LHCN-M2 (cell line): ENCODE measurements around the gene ARHGAP26.

GRCh38 chr5:142307649-142307926 lies 17.2 kb downstream of the SPRY4 start:
- RAMPAGE, long total RNA = no peak

- RAMPAGE, long total RNA = no peak
These were observed 65.2 kb upstream of the SPRY4 start for GRCh38 chr5:142389751-142390706.

GRCh38 chr5:142521931-142522230 lies 164.0 kb downstream of the FGF1 start:
- RAMPAGE, long total RNA = no peak

- RAMPAGE, long total RNA = no peak
These were observed 144.8 kb downstream of the FGF1 start for GRCh38 chr5:142540973-142541536.

DNA sequence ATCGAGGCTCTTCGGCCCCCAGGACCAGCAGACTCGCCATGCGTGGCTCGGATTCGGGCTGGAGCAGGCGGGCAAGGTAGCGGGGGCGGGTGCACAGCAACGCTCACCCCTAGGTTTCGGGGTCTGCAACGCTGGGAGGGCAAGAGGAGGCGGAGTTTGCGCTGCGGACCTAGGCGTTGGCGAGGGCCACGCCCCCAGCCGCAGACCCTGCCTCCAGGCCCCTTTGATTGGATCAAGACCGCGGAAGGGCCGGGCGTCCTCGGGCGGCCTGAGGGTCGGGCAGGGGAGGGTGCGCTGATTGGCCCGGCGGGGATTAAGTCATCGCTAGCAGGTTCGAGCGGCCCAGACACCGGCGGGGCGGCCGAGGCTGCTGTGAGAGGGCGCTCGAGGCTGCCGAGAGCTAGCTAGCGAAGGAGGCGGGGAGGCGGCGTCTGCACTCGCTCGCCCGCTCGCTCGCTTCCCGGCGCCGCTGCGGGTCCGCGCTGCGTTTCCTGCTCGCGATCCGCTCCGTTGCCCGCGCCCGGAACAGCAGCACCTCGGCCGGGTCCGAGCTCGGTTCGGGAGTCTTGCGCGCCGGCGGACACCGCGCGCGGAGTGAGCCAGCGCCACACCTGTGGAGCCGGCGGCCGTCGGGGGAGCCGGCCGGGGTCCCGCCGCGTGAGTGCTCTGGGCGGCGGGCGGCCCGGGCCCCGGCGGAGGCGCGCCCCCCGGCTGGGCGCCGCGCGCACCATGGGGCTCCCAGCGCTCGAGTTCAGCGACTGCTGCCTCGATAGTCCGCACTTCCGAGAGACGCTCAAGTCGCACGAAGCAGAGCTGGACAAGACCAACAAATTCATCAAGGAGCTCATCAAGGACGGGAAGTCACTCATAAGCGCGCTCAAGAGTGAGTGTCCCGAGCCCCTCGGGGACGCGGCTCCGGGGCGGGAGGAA lies at the start of gene ARHGAP26:
Gene ARHGAP26, plus strand, starts transcription at position 345 of the 930 bp plus-strand sequence.
- RAMPAGE, long total RNA = no peak

DNA sequence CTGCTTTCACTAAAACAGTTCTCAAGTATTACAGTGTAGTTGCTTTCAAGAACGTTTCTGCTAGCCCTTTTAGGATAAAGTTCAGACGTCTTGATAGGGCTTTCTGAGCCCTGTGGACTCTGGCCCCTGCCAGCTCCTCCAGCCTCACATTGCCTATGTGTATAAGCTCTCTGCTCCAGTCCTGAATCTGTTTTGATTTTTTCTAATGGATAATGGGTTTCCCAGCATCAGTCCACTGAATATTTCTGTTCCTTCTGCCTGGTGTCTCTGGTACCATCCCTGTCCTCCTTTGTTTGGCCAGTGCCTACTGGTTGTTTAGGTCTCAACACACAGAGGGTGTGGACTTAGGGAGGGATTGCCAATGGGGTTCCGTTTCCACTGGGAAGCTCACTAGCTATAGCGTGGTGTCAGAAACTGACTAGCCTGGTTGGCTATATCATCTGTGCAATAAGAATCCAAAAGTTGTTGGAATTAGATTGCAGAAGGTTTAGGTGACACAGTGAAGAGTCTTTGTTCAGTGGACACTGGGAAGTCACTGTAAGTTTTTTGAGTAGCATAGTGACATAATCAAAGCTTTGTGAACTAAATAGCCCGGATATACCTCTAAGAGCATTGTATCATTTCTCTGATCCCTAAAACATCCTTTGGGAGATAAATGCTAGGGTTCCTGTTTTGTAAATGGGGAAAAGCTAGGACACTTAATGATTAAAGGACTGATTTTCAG lies 26.5 kb downstream of the ARHGAP26 start:
- RAMPAGE, long total RNA = no peak

- RAMPAGE, long total RNA = no peak
These were observed 73.2 kb downstream of the ARHGAP26 start for GRCh38 chr5:142843066-142844006.

GRCh38 chr5:142910147-142910462 lies 139.9 kb downstream of the ARHGAP26 start:
- RAMPAGE, long total RNA = no peak

GRCh38 chr5:143003228-143003469 lies 233.0 kb downstream of the ARHGAP26 start:
- RAMPAGE, long total RNA = no peak

GRCh38 chr5:143065124-143065998 lies 295.2 kb downstream of the ARHGAP26 start:
- RAMPAGE, long total RNA = no peak

DNA sequence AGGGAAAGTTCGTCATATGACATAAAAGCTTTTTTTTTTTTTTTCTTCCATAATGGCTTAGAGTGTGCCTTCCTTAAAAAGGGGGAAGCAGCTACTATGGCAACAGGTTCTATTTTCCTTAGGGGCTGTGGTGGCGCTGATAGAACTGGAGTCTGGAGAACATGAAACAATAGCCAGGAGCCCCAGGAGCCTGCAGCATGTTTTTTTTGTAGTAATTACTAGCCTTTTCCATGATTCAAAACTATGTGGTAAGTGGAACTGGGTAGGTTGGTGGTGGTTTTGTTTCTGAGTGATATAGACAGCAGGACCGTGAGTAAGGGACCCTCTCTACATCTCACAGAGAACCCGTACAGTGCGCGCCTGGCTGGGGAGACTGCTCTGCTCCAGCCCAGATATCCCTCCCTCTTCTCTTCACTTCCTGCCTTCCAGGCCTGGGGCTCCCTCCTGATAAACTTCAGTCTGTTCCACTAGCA lies 301.6 kb downstream of the NR3C1 start:
- RAMPAGE, long total RNA = no peak

DNA sequence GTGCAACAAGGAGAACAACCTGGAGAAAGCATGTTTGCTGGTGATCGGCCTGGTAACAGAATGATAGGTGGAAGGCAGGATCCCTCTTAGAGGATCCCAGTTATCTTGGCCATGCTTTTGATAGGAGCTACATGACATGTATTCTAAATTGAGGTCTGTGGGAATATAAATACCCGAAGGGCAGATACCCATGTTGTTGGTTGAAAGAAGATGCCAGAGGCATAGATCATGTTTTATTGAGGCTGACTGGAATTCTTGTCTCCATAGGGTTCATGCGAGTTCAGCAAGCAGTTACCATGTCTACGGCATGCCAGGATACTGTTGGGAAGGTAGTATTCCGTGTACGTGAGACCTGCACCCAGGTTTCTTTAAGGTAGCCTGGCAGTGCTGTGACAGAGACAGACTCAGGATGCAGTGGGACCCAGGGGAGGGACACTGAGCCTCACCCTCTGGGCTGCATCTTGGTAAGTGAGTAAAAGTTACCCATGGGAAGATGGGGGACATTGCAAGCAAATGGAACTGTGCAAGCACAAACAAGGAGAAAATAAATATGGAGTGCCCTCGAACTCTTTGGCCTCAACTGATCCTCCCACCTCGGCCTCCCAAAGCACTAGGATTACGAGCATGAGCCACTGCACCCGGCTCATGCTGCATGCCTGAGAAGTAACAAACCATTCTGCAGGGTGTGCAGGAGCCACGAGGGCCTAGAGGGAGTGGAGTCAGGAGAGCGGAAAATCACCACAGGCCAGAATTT lies 230.6 kb downstream of the NR3C1 start:
- RAMPAGE, long total RNA = no peak

DNA sequence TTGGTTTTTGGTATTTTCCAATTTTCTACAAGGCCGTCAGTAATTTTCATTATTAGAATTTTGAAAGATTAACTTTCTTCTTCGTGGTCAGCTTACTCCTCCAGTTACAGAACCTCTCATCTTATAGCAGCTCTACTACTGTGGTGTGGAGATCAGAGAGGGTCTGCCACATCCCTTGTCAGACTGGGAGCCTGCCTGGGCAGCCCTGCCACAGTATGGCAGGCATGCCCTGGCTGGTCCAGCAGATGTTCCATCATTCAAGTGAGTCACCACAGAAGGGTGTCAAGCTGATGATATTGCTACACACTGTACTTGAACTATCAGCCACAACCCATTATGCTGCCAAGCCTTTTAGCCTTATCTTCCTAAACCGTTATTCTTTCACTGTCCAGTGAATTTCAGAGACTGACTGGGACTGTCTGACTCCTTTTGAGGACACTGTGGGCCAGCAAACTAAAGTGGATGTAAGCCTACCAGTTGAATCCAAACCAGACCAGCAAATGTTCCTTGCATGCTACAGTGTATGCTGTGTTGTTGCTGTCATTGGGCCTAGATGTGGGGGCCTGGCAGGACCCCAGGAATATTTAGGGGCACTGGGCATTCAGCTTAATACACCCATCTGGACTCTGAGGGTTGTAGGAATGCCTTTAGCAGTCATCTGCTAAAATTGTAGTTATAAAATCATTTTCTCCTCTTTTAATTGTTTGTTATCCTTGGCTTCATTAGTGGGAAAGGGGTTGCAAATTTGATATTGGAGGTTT lies 202.6 kb downstream of the NR3C1 start:
- RAMPAGE, long total RNA = no peak

DNA sequence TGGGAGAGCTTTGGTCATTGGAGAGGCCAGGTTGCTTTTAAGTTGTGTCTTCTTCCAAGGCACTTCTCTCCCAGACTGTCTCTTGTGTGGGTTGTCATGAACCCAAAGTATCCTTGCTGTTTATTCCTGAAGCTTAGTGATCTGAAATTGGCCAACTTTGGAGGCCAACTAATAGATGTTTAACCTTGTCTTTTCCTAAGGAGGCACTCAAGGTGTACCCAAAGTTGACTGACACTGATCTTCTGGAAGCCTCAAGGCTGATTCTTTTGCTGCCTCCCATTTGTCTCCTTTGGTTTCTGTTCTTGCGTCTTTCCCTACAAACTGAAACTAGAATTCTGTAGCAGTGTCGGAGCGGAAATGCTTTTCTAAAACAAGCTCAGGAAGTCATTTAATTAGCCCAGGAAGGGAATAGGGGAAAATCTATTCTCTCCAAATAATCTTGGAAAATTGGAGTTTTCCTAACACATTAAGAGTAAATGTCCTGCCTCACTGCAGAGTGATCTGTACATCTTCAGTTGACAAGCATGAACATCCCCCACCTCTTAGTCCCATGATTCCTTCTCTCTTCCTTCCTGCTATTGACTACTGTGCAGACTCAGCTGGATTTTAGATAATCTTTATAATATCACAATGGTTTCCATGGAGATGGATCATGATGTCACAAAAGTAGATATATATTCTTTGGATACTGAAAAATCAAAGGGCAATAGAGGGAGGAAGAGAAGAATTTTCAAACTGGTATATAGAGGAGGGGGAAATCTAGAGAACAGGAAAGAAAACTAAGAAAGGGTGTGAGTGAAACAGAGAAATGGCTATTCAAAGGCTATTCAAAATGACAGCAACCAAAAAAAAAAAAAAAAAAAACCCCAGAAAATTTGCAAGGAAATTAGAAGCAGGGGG lies 182.7 kb downstream of the NR3C1 start:
- RAMPAGE, long total RNA = no peak

DNA sequence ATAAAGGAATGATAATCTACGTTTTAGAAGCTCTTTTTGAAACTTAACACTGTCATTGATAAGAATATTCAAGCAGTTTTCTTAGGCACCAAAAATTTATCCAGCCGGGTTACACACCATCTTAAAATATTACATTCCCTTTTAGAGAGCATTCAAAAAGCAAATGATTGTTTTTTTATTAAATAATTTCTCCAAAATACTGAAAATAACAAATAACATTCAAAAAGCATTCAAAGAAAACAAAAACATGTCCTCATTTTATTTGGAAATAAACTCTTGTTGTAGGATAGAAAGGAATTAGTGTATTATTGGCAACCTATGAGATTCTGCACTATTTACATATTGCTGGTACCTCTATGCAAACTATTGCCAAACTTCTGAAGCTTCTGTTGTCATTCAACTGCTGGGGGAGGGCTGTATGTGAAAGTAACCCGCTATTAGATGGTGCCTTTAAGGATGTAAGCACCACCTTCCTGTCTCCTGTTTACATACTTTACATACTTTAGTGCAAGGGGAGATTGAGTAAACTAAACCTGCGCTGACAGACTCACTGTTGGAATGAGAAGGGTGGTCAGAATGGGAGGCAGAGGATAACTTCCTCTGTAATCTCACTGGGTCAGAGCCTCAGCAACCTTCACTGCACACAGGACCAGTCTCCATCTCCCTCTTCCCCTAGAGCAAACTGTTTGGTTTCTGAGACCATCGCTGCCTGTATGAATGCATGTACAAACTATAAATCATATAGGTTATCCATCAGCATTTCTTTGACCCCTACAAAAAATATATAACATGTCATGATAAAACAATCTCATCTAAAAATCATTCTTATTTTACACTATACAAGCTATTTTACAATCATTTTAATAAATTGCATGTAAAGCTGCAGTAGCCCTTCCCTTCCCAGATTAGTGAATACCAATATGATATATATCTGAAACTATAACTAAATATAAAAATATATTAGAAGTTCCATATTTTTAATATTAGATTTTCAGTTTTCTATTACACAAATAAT lies 123.8 kb downstream of the NR3C1 start:
- RAMPAGE, long total RNA = no peak

DNA sequence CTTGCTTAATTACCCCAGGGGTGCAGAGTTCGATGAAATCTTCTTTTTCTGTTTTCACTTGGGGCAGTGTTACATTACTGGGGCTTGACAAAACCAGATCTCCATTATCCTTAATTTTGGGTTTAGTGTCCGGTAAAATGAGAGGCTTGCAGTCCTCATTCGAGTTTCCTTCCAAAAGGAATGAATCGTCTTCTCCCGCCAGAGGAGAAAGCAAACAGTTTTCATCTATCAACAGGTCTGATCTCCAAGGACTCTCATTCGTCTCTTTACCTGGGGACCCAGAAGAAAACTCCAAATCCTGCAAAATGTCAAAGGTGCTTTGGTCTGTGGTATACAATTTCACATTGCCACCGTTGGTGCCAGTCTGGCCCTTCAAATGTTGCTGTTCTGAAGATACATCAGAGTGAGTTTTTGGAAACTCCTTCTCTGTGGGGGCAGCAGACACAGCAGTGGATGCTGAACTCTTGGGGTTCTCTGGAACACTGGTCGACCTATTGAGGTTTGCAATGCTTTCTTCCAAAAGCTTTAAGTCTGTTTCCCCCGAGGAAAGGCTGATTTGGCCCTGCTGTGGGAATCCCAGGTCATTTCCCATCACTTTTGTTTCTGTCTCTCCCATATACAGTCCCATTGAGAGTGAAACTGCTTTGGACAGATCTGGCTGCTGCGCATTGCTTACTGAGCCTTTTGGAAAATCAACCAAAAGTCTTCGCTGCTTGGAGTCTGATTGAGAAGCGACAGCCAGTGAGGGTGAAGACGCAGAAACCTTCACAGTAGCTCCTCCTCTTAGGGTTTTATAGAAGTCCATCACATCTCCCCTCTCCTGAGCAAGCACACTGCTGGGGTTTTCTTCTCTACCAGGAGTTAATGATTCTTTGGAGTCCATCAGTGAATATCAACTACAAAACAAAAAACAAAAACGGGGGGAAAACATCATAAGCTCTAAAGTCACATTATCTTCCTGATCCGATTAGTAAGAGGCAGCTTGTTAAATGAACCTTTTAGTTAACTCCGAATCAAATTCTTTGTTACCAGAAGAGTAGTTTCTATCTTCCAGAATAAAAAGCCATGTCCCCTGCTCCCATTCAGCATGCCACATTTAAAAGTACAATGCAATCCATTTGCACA lies 3.2 kb downstream of the NR3C1 start:
- RAMPAGE, long total RNA = no peak

DNA sequence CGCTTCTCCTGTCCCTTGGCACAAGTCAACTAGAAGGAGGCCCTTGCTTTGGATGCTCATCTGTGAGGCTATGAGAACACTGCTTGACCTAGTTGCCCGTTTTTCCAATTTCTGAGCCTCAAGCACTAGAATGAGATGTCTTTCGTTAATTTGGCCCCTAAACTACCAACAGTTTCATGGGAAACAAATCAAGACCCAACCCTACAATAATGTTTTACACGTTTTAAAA lies 2.2 kb upstream of the NR3C1 start:
- RAMPAGE, long total RNA = no peak

- RAMPAGE, long total RNA = no peak
These were observed 179.5 kb upstream of the NR3C1 start for GRCh38 chr5:143582921-143583428.

DNA sequence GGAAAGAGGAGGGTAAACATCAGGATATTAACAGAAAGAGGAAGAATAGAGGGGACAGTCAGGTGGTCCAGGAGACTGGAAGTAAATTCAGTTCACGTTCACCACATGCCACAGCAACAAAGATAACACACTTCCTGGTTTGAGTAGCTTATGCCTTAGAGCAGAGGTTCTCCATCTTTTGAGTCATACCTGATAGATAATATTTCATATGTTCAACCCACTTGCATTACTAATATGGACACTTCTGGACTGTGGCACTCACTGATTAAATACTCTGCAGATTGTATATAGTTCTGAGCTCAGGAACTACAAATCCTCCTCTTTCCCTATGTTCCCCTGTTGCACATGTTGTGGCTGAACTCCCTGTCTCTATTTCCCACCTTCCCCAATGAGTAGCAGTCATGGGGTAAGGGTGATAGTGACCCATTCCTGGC lies 180.0 kb upstream of the NR3C1 start:
- RAMPAGE, long total RNA = no peak

GRCh38 chr5:143629551-143630363 lies 182.2 kb upstream of the HMHB1 start:
- RAMPAGE, long total RNA = no peak